T47D (cell line): ENCODE measurements around the genes IL1RL2 and SLC9A4.

DNA sequence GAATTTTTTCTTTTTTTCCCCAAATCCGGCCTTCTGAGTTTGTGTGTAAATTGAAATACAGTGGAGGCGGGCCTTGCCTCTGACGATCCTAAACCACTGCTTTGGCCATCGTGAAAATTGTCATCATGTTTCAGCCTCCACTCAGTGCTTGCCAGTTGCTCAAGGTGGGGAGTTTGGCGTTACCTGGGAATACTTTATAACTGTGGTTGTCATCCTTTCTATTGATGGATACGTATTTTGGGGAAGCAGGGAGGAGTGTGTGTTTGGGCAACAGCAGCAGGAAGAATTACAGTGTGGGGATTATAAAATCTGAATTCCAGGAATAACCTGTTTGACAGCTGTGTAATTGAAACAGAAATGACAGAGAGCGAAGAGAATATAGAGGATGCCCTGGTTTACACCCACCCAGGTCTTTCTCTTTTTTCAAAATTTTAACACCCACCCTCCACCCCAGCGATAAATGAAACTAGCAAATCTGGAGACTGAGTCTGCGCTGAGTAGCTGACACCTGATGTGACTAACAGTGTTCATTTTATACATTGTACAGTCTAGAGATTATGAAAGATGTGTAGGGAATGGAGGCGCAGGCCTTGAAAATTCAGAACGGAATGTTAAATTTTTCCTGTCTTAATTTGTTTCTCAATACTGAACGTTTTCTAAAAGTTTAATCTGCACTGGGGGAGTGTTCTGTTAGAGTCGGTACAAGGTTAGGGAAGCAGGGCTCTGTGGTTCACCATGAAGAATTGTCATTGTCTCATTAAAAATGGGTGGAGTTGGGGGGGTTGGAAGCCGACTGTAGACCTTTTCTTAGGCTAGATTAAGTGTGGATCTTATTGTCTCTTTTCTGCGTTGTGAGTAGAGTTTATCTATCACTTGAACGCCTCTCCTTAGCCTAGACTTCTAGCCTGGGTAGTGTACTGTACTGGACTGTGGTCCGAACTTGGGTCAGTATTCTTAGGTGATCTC is 1.6 kb downstream of the MAP4K4 start:
- RRBS = no CpG with 5 or more reads among the region's 17 CpGs

GRCh38 chr2:101741875-101742593 is 44.5 kb downstream of the MAP4K4 start:
- RRBS = no CpG with 5 or more reads among the region's 9 CpGs

- RRBS = no CpG with 5 or more reads among the region's 2 CpGs
These were observed 61.7 kb downstream of the MAP4K4 start for GRCh38 chr2:101759138-101759619.

GRCh38 chr2:101772500-101773409 is 75.2 kb downstream of the MAP4K4 start:
- RRBS = no CpG with 5 or more reads among the region's 8 CpGs

- RRBS = no CpG with 5 or more reads among the region's 8 CpGs
These were observed 84.2 kb downstream of the MAP4K4 start for GRCh38 chr2:101781625-101782248.

DNA sequence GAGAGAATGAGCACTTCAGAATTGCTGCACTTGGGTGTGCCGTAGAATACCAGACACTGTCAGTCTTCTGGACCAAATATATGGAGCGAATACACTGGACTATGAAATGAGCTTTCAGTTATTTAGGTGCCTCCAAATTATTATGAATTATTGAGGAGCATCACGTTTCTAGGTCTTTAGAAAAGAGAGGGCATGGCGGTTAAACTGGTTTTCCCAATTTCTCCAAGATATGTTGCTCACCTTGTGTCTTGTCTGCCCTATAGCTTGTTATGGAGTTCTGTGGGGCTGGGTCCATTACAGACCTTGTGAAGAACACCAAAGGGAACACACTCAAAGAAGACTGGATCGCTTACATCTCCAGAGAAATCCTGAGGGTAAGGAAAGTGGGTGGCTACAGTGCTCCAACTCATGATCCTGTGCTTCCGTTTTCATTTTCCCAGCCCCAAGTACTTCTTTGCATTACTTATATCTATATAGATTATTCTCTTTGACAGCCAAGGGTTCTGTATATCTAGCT is 127.6 kb downstream of the MAP4K4 start:
- RRBS = no CpG with 5 or more reads among the region's 6 CpGs

- RRBS = no CpG with 5 or more reads among the region's 5 CpGs
These were observed 142.1 kb downstream of the MAP4K4 start for GRCh38 chr2:101839600-101840090.

- RRBS = no CpG with 5 or more reads among the region's 7 CpGs
These were observed 115.8 kb upstream of the IL1R2 start for GRCh38 chr2:101875772-101876521.

DNA sequence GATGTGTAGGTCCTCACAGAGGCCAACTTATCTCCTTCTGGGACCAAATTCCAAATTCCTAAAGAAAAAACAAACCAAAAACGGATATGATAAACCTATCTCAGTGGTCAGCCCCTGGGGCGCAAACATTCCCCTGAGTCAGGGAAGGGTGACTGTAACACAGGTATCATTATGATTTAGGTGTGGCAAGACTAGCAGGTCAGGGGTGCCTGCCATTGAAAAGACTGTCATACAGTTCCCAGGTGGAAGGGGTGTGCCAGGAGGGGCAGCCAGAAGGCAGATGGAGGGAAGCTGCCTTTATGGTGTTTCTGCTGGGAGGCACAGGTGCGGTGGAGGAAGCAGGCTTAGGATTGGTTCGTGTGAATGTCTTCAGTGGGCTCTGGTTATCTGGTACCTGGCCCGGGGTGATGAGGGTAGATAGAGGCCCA is 6.3 kb upstream of the IL1R2 start:
- RRBS = no CpG with 5 or more reads among the region's 5 CpGs

- RRBS = no CpG with 5 or more reads among the region's 10 CpGs
These were observed 19.3 kb downstream of the IL1R2 start for GRCh38 chr2:102010930-102011625.

DNA sequence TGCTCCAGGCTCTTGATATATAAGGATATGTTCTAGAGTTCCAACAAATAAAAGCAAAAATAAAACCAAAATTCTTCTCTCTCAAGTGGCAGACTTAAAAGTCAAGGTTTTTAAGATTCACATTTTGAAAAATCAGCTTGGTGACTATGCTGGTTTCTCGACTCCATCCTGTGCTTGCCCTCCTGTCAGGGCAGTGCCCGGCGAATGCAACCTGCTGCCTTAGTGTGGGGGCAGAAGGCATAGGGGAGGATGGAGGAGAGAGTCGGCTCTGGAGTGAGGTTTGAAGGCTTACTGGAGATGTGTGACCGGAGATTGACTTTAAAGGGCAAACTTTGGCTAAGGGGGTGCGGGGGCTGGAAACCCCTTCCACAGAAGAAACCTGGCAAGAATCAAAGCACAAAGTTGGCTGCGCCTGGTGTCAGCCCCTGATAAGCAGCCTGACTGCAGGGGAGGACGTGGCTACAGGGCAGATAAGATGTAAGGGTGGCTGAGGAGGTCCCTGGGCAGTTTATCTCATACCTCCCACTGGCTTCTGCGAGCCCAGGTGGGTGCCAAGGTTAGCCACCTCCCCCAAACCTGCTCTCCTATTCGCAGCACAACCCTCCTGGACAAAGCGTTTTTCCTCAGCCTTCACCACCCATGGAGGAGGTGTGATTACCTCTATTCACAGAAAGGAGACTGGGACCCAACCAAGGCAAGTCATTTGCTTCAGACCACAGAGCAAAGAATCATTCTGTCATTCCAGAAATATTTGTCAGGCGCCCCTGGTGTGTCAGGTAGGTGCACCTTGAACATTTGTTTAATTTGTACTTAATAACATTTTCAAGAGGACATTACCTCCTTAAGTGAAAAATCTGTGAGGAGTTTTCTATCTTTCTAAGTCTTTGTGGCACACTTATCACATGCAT is 73.3 kb upstream of the IL1R1 start:
- RRBS = 98% methylated on average over 3 of the region's 12 CpGs

DNA sequence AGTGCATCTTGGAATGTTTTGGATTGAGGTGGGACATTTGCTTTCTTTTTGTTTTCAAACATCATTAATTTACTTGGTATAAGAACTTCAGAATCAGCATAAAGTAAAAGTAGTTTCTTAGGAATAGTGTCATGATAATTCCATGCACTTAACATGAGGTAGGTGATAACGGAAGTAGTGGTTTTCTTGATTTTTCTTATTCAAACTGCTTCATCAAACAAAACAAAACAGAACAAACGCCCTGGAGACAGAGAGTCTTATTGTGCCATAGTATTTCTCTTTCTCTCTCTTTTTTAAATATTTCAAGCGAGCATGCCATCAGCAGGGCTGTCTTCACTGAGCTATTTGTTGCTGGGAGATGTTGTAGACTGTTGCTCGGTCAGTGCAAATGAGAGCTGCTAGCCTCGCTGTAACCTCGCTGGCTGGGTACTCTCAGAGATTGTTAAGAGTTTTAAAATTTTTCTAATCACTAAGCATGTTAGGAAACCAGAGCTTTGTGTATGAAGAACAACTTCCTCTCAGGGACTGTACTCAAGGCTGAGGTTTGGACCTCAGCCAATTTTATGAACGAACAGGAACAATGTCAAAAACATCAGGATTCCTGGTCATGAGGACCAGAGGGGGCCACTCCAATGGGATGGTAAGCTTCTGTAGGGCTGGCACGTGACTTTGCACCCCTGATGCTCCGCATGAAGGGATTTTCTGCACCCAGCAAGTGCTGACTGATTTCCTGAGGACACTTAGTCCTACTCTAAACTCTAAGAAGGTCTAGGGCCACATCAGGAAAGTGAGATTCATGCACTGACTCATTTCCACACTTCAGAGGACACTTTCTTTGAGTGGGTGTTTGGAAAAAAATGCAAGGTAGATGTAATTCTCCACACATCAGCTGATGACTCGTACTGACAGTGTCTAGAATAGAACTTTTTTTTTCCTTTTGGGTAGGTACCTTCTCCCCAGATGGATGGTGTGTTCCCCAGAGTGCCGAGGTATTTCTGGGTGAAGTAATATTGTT is 59.8 kb upstream of the IL1R1 start:
- RRBS = no CpG with 5 or more reads among the region's 11 CpGs

DNA sequence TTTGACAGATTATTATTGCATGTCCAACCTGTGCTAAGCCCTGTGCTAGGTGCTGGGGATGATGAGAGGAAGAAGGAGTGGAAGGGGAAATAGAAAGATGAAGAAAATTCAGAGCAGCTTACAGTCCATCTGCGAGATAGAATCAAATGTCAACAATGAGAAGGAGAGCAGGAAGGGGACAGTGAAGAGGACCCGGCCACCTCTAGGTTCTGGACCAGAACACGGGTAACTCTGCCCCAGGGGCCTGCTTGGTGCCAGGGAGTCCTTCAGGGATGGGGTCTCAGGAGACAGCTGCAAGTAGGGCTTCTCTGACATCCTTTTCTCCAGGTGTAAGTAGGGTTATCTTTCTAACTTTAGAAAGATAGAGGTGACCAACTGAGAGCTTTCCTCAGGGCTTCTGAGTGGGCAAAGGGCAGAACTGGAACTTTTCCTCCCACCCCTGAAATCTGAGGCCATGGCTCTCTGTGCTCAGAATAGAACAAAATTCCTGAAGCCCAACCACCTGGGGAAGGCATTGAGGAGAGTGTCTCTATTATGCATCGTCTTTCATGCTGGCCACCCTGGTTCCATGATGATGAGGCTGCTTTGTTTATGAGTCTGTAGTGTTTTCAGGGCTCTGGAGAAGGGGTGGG is 30.9 kb upstream of the IL1R1 start:
- RRBS = no CpG with 5 or more reads among the region's 4 CpGs

- RRBS = no CpG with 5 or more reads among the region's 4 CpGs
These were observed 1.5 kb downstream of the IL1R1 start for GRCh38 chr2:102144135-102144433.

GRCh38 chr2:102186620-102187289 is at the start of gene IL1RL2:
Gene IL1RL2, plus strand, starts transcription at chr2:102187023.
- RRBS = 0% methylated on average over 3 of the region's 22 CpGs

- RRBS = no CpG with 5 or more reads among the region's 3 CpGs
These were observed at the start of gene SLC9A4 for GRCh38 chr2:102473041-102473544. Gene SLC9A4, plus strand, starts transcription at chr2:102473226.

GRCh38 chr2:102788594-102789273 is 26.9 kb downstream of the TMEM182 start:
- RRBS = no CpG with 5 or more reads among the region's 11 CpGs

DNA sequence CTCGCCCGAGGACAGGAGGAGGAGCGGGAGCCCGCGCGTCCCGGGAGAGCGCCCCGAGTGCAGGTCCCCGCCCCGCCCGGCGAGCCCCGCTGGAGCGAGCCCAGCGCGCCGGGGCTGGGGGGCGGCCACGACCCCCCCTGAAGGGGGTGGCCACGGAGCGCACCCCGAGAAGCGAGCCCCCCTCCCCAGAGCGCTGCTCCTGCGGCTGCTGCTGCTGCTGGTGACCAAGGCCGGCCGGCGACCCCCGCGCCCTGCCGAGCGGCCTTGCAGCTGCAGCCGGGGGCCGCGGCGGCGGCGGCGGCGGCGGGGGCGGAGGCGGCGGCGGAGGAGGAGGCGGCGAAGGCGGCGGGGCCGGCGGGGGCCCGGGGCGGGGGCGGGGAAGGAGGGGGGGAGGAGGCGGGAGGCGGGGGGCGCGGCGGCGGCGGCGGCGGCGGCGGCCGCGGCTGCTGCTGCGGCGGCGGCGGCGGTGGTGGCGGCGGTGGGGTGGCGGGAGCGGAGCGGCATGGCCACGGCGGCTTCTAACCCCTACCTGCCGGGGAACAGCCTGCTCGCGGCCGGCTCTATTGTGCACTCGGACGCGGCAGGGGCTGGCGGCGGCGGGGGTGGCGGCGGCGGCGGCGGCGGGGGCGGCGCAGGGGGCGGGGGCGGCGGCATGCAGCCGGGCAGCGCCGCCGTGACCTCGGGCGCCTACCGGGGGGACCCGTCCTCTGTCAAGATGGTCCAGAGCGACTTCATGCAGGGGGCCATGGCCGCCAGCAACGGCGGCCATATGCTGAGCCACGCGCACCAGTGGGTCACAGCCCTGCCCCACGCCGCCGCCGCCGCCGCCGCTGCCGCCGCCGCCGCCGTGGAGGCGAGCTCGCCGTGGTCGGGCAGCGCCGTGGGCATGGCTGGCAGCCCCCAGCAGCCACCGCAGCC is 1.4 kb downstream of the POU3F3 start:
- RRBS = 80% methylated on average over 19 of the region's 134 CpGs

DNA sequence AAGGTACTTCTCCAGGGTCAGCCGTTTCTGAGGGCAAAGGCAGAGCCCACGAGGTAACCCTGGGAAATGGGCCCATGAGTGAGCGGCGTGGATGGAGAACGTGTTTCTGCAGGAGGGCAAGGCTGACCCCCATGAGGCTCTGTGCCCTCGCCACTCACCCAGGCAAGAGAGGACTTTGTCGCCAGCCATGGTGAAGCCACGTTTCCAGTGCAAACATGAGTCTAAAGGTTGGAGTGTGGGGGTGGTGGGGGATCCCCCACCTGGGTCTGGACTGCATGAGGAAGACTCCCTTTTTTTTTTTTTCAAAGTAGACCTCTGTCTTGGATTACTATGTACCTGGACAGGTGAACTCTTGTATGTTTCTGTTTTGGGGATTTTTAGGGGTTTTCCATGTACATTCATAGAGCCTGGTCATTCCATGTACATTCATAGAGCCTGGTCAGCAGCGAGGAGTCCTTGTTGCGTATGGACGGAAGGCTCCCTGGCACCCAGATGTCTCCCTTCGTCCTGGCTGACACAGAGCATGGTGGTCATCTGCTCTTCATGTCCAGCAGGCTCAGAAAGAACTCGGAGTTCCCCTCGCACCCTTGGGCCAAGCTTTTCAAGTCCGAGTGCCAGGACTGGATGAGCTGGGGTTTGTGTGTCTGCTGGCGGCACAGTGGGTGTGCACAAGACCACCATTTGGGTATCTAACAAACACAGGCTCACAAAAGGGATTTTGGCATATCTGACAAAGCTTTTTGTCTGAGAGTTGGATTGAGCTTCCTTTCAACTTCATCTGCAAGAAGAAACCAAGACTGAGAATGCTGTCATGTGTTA is 25.4 kb downstream of the GPR45 start:
- RRBS = no CpG with 5 or more reads among the region's 16 CpGs

DNA sequence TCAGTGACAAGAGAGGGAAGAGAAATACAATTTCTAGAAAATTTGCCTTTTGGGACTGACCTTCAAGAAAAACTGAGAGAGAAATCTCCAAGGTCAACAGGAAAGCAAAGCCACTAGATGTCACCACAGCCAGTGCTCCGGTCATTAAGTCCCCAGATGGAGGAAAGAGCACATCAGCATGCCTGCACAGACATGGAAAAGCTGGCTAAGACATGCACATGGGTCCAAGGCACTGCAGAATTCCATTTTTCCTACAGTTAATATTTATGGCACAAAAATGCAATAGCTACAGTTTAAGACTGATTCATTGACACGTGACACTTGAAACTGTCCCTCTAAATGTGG is 20.9 kb downstream of the FHL2 start:
- RRBS = no CpG with 5 or more reads among the region's 2 CpGs